Measurements from ENCODE around the genes RTL9, CHRDL1, CAPN6, AGTR2 and ZCCHC12.

GRCh38 chrX:110196144-110196932 lies 121.5 kb downstream of the AMMECR1 start:
- PRO-cap, 3 experiments, result no peak in any of the 3 experiments
- RAMPAGE, long total RNA, 4 experiments, result no peak in any of the 4 experiments
- RRBS, result no CpG with 5 or more reads among the region's 4 CpGs

- PRO-cap, 3 experiments, result no peak in any of the 3 experiments
- RAMPAGE, long total RNA, 4 experiments, result no peak in any of the 4 experiments
- RRBS, result no CpG with 5 or more reads among the region's 26 CpGs
Measured at GRCh38 chrX:110229399-110230515, 88.1 kb downstream of the AMMECR1 start.

GRCh38 chrX:110358562-110359107 lies at the start of gene RTL9:
TSS of gene RTL9 (plus strand) at chrX:110358848.
- PRO-cap, 3 experiments, result no peak in any of the 3 experiments
- RAMPAGE, long total RNA, 4 experiments, result no peak in any of the 4 experiments
- RRBS, result no CpG with 5 or more reads among the region's 4 CpGs

DNA sequence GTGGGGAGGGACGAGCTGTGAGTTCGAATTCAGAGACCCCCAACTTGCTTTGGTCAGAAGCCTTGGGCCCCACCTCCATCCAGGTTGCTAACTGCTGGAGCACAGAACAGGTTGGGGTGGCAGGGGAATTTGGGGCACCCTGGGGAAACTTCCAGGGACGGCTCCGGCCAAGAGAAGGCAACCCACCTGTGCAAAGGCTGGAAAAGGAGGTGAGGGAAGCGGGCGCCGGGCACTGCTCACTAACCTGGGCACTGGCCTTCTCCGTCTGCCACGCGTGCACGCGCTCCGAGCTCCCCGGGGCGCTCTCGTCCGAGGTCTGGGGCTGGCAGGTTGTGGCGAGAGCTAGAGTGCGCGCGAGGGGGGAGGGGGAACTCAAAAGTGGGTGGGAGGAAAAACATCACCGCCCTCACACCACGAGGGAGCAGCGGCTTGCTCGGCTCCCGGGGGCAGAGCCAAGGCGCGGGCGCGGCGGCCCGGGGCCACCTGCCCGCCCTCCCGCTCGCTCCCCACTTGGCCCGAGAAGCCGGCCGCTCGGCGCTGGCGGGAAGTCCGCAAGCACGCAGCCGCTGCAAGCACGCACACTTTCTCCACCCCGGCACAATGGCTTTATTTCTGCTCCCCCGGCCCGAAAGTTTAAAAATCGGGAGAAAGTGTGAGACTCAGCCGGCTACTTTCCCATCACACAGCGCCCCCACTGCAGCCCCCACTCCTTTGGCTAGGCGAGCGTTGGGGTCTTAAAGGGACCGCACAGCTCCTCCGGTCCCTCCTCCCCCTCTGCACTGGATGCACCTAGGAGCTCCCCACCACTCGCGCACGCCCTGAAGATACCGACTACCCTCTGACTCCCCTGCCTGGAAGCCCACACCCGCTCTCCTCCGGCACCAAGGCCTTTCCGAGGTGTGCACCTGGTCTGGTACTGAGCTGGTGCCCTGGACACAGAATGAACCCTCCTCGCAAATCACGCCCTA lies at the start of gene CHRDL1:
CHRDL1 (minus strand) TSS at position 318 of the 968 bp plus-strand sequence.
- PRO-cap, 3 experiments, result peak in 2 of 3 experiments; most common minus-strand start position 235 of the sequence (in 1)
- RAMPAGE, long total RNA, 4 experiments, result start-site peak on the minus strand in 4 of 4 experiments, centred at positions 314 to 331 of the sequence, 6 to 67 reads per replicate
- RRBS, result 18% methylated on average over 34 of the region's 64 CpGs

- PRO-cap, 3 experiments, result no peak in any of the 3 experiments
- RAMPAGE, long total RNA, 4 experiments, result no peak in any of the 4 experiments
- RRBS, result no CpG with 5 or more reads among the region's 11 CpGs
Measured at GRCh38 chrX:111270153-111270836, at the start of gene CAPN6. TSS of gene CAPN6 (minus strand) at chrX:111270483.

DNA sequence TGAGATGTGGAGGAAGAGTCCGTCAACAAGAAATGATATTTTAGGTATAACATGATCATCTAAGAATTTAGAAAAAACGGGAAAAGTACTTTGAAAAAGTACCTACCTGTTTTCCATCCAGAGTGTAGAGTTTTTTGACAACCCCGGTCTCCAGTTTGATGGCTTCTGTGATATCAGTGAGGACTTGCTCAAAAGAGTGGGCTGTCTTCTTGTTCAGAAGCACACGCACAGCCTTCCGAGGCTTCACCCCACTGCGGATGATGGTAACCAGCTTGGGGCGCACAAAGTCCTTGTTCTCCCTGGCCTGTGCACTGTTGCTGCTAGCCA lies 11.1 kb downstream of the DCX start:
- PRO-cap, 3 experiments, result peak in 1 of 3 experiments; most common minus-strand start position 153 of the sequence (in 1)
- RAMPAGE, long total RNA, 4 experiments, result no peak in any of the 4 experiments
- RRBS, result no CpG with 5 or more reads among the region's 7 CpGs

DNA sequence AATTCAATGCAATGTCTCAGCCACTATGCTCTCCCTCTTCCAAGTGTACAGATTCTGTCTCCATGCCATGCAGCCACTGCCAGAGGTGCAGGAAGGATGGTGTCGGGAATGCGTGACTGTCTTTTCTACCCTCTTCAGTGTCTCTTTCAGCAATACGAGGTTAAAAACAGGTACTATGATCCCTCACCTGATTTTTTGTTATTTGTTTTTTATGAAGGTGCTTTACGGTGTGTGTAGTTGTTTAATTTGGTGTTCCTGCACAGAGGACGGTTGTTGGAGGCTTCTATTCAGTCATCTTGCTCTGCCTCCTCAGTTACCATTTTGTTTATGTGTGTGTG lies 66.6 kb upstream of the TRPC5OS start:
- PRO-cap, 3 experiments, result no peak in any of the 3 experiments
- RAMPAGE, long total RNA, 4 experiments, result no peak in any of the 4 experiments
- RRBS, result no CpG with 5 or more reads among the region's 5 CpGs

DNA sequence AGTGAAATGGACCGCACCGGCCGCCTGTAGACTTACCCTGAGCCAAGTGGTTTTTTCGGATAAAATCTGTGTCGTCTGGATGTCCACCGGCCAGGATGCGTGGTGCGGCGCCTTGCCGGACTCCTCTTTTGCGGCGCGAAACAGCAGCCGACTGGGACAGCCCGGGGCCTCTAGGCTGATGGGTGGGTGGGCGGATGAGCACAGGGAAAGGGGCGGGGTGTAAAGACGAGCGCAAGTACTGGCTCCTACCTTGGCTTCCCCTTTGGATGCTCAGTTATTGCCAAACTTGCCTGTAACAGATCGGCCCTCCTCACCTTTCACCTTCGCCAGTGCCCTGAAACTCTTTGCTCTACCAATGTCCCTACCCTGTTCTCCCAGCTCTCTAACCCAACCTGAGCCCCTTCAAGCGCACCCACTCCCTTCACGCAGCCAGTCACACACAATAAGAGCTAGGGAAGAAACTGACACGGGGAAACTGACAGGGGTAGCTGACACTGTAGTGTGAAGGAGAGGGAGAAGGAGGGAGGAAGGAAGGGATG lies 664 bp downstream of the TRPC5 start:
- PRO-cap, 3 experiments, result no peak in any of the 3 experiments
- RAMPAGE, long total RNA, 4 experiments, result no peak in any of the 4 experiments
- RRBS, result 31% methylated on average over 11 of the region's 24 CpGs

DNA sequence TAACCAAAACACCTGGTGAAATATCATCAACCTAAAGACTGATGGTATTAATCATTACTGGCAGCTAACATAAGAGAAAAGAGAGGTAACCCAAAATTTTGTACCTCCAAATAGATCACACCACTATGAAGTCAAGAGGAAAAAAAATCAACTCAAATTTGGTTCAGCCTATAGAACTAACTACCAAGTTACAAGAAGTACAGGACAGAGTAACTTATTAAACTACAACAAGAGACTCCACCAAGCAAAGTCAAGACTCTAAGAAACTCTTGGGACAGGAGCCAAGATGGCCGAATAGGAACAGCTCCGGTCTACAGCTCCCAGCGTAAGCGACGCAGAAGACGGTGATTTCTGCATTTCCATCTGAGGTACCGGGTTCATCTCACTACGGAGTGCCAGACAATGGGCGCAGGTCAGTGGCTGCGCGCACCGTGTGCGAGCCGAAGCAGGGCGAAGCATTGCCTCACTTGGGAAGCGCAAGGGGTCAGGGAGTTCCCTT lies 38.6 kb upstream of the LHFPL1 start:
- PRO-cap, 3 experiments, result no peak in any of the 3 experiments
- RAMPAGE, long total RNA, 4 experiments, result no peak in any of the 4 experiments
- RRBS, result no CpG with 5 or more reads among the region's 16 CpGs

DNA sequence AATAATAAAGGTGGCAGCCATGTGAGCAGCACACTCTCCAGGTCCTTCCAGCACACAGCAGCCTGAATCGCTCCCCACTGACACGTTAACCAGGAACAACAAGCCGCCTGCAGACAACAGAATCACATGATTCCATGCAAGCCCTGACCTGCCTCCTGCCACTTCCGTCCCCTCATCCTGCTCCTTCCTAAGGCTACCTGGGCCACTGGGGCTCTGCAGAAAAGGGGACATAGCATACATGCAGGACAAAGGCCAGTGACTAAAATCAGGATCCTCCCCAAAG lies 21.9 kb downstream of the AMOT start:
- PRO-cap, 3 experiments, result no peak in any of the 3 experiments
- RAMPAGE, long total RNA, 4 experiments, result no peak in any of the 4 experiments
- RRBS, result no CpG with 5 or more reads among the region's 4 CpGs

GRCh38 chrX:115344835-115345629 lies 55.5 kb downstream of the LUZP4 start:
- PRO-cap, 3 experiments, result peak in 1 of 3 experiments; most common minus-strand start chrX:115344929 (in 1)
- RAMPAGE, long total RNA, 4 experiments, result no peak in any of the 4 experiments
- RRBS, result no CpG with 5 or more reads among the region's 4 CpGs

DNA sequence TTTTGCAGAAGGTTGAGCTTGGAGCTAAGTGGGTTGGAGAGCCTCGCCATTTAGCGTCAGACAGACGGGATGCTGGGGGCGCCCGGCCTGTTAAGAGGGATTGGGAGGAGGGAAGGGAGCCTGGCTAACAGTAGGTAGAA lies 1.3 kb downstream of the PLS3 start:
- PRO-cap, 3 experiments, result no peak in any of the 3 experiments
- RAMPAGE, long total RNA, 4 experiments, result no peak in any of the 4 experiments
- RRBS, result no CpG with 5 or more reads among the region's 5 CpGs

DNA sequence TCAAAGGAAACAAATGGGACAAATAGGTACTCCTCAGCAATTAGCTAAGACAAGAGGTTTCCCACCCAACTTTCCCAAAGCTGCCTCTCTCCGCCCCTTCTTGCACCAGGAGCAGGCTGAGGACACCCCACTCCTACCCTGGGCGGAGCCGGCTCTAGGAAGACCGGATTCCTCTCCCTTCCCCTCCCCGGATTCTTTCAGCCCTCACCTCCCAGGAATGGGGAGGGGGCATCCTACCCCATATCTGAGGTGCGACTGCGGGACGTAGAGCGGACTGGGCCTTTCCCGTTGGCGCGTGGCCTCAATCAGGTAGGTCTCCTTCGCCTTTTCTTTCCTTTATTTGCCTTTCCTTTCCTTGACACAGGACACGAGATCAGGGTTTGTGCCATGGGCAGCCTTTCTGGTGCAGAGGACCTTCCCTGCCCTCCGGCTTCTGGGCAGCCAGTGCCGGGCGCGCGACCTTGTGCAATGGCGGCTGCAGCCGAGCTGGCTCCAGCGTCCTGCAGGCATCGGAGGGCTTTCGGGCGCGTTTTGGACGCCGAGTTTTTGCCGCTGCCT lies 279.9 kb downstream of the PLS3 start:
- PRO-cap, 3 experiments, result no peak in any of the 3 experiments
- RAMPAGE, long total RNA, 4 experiments, result no peak in any of the 4 experiments
- RRBS, result no CpG with 5 or more reads among the region's 29 CpGs

DNA sequence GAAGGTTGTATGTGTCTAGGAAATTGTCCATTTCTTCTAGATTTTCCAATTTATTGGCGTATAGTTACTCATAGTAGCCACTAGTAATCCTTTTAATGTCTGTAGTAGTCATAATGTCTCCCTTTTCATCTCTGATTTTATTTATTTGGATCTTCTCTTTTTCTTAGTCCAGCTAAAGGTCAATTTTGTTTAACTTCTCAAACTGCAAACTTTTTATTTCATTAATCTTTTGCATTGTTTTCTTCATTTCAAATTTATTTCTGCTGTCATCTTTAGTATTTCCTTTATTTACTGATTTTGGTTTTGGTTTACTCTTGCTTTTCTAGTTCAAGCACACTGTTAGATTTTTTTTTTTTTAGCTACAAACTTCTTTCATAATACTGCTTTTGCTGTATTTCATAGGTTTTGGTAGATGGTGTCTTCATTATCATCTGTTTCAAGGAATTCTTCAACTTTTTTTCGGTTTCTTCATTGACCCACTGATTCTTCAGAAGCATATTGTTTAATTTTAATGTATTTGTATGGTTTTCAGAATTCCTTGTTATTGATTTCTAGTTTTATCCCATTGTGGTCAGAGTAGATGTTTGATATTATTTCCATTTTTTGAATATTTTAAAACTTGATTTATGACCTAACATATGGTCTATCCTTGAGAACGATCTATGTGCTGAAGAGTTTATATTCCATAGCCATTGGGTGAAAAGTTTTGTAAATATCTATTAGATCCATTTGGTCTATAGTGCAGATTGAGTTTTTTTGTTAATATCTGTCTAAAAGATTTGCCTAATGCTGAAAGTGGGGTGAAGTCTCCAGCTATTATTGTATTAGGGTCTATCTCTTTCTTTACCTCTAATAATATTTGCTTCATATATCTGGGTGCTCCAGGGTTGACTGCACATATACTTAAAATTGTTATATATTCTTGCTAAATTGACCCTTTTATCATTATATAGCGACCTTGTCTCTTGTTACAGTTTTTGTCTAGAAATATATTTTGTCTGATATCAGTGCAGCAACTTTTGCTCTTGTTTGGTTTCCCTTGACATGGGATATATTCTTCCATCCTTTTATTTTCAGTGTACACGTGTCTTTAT lies 238.3 kb upstream of the AGTR2 start:
- PRO-cap, 3 experiments, result no peak in any of the 3 experiments
- RAMPAGE, long total RNA, 4 experiments, result no peak in any of the 4 experiments
- RRBS, result no CpG with 5 or more reads among the region's 5 CpGs

GRCh38 chrX:115957811-115958374 lies 212.7 kb upstream of the AGTR2 start:
- PRO-cap, 3 experiments, result no peak in any of the 3 experiments
- RAMPAGE, long total RNA, 4 experiments, result no peak in any of the 4 experiments
- RRBS, result no CpG with 5 or more reads among the region's 9 CpGs

GRCh38 chrX:116170441-116171063 lies at the start of gene AGTR2:
TSS of gene AGTR2 (plus strand) at chrX:116170744.
- PRO-cap, 3 experiments, result no peak in any of the 3 experiments
- RAMPAGE, long total RNA, 4 experiments, result start-site peak on the plus strand in 2 of 4 experiments, at chrX:116170591-116170776 at its widest, 6 to 13 reads per replicate
- RRBS, result no CpG with 5 or more reads among the region's 3 CpGs

GRCh38 chrX:116707944-116708345 lies 245.2 kb upstream of the CT83 start:
- PRO-cap, 3 experiments, result no peak in any of the 3 experiments
- RAMPAGE, long total RNA, 4 experiments, result no peak in any of the 4 experiments
- RRBS, result no CpG with 5 or more reads among the region's 4 CpGs

GRCh38 chrX:118724877-118725297 lies 2.5 kb upstream of the IL13RA1 start:
- PRO-cap, 3 experiments, result peak in 1 of 3 experiments; most common plus-strand start chrX:118725048 (in 1)
- RAMPAGE, long total RNA, 4 experiments, result no peak in any of the 4 experiments
- RRBS, result no CpG with 5 or more reads among the region's 9 CpGs

DNA sequence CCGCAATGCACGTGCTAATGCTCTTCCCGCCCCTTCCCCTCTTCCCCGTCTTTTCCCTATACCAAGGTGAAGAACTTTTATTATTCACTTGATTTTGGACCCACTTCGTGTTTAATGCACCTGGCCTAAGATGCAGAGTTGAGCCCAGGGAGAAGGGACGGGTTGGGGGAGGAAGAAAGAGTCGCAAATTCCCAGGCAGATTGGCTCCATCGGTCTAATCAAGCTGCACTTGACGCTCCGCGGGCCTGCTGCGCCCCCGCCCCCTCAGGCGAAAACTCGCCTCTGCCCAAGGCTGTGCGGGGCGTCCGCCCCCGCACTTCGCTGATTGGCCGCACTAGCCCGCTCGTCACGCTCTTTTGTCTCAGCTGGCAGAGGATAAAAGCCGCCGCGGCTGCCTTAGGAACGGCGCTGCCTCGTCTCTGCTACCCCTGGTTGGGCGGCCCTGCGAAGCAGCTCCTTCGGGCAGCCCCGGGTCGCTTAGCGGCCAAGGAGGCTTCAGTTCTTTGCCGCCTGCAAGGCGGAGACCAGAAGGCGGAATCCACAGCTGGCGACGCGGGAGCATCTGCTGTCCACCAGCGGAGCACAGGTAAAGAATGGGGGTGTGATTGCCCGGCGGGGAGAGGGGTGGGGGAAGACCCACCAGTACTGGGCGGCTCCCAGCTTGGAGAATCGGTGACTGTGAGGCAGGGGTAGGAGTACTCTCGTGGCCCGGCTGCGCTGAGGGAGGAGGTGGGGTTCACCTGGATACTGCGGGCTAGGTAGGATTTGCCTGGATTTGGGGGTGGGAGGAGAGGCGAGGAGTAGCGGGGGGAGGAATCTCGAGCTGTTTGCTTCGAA lies at the start of gene ZCCHC12:
ZCCHC12 (plus strand) TSS at position 405 of the 837 bp plus-strand sequence.
- PRO-cap, 3 experiments, result peak in 2 of 3 experiments; most common plus-strand start position 405 of the sequence (in 2)
- RAMPAGE, long total RNA, 4 experiments, result start-site peak on the plus strand in 1 of 4 experiments, centred at position 376 of the sequence, 13 reads per replicate
- RRBS, result 27% methylated on average over 4 of the region's 55 CpGs

GRCh38 chrX:118884439-118885240 lies 61.0 kb downstream of the ZCCHC12 start:
- PRO-cap, 3 experiments, result no peak in any of the 3 experiments
- RAMPAGE, long total RNA, 4 experiments, result no peak in any of the 4 experiments
- RRBS, result no CpG with 5 or more reads among the region's 13 CpGs